A375 (cell line): Measurements from ENCODE around the gene C4orf33.

- RAMPAGE, long total RNA = no peak
Observed at GRCh38 chr4:128483742-128484321, 196.2 kb upstream of the PGRMC2 start.

- RAMPAGE, long total RNA = no peak
Observed at GRCh38 chr4:128524308-128524685, 236.7 kb upstream of the PGRMC2 start.

GRCh38 chr4:128529049-128529456, 241.4 kb upstream of the PGRMC2 start:
- RAMPAGE, long total RNA = no peak

GRCh38 chr4:128872485-128873273, 63.2 kb downstream of the JADE1 start:
- RAMPAGE, long total RNA = no peak

- RAMPAGE, long total RNA = no peak
Observed at GRCh38 chr4:129095884-129096877, at the start of gene C4orf33. C4orf33 (plus strand) TSS chr4:129096152.

DNA sequence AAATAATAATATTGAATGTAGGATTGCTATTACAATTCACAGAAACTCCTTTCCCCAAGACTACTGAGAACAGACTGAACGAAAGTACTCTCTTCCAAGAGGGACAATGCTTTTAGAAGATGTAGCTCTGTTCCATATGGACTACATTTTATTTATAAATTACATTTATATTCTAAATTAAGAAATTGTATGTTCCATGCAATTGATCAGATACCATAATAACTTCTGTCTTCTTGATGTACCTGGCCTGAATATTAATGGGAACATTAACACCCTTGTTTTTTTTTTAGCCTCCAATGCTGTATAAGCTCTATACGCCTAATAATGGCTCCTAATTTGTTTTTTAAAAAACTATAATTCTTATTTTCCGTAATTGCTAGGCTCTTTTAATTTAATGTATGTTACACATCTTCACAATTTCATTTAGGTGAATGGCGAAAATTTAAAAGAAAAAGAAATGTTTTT, 266.1 kb downstream of the C4orf33 start:
- RAMPAGE, long total RNA = no peak

DNA sequence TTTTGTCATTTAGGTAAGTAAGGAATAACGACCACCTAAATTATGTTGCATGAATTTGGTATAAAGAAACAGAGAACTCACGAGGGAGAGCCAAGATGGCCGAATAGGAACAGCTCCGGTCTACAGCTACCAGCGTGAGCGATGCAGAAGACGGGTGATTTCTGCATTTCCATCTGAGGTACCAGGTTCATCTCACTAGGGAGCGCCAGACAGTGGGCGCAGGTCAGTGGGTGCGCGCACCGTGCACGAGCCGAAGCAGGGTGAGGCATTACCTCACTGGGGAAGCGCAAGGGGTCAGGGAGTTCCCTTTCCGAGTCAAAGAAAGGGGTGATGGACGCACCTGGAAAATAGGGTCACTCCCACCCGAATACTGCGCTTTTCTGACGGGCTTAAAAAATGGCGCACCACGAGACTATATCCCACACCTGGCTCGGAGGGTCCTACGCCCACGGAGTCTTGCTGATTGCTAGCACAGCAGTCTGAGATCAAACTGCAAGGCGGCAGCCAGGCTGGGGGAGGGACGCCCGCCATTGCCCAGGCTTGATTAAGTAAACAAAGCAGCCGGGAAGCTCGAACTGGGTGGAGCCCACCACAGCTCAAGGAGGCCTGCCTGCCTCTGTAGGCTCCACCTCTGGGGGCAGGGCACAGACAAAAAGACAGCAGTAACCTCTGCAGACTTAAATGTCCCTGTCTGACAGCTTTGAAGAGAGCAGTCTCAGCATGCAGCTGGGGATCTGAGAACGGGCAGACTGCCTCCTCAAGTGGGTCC, 1246.1 kb upstream of the PABPC4L start:
- RAMPAGE, long total RNA = no peak

DNA sequence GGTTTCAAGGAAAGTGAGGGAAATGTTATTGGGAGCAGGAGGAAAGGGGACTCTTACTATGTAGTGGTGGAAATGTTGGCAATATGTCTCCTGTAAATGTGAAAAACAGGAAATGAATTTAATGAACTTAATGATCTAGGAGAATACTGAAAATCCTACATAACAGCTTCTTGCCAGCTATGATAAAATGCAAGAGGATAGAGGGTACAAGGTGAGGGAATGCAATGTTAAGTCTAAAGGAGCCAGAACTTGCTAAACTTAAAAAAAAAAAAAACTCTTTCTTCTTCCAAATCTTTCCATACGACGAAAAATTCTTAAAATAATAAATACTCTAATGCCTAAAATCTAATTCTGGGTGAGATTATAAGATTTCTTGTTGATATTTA, 278.9 kb upstream of the PCDH18 start:
- RAMPAGE, long total RNA = no peak

GRCh38 chr4:138239428-138239864, 2.7 kb downstream of the SLC7A11 start:
- RAMPAGE, long total RNA = no peak

- RAMPAGE, long total RNA = no peak
Observed at GRCh38 chr4:138241390-138241672, 818 bp downstream of the SLC7A11 start.

DNA sequence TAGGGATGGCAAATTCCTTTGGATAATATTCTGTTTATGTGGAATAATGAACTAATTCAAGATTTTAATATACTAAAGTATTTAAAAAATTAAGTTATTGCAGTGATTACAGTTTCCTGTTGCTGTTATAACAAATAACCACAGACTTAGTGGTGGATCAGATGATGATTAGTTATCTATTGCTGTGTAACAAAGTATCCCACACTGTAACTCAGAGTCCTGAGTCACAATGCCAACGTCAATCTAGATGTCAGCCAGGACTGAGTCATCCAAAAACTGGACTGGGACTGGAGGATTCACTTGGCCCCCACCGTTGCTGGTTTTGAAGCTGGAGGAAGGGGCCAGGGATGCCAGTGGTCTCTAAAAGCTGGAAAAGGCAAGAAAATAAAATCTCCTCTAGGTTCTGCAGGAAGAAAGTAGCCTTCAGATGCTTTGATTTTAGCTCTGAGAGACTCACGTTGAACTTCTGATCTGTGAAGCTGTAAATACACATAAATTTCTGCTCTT, 148.2 kb upstream of the SLC7A11 start:
- RAMPAGE, long total RNA = no peak

DNA sequence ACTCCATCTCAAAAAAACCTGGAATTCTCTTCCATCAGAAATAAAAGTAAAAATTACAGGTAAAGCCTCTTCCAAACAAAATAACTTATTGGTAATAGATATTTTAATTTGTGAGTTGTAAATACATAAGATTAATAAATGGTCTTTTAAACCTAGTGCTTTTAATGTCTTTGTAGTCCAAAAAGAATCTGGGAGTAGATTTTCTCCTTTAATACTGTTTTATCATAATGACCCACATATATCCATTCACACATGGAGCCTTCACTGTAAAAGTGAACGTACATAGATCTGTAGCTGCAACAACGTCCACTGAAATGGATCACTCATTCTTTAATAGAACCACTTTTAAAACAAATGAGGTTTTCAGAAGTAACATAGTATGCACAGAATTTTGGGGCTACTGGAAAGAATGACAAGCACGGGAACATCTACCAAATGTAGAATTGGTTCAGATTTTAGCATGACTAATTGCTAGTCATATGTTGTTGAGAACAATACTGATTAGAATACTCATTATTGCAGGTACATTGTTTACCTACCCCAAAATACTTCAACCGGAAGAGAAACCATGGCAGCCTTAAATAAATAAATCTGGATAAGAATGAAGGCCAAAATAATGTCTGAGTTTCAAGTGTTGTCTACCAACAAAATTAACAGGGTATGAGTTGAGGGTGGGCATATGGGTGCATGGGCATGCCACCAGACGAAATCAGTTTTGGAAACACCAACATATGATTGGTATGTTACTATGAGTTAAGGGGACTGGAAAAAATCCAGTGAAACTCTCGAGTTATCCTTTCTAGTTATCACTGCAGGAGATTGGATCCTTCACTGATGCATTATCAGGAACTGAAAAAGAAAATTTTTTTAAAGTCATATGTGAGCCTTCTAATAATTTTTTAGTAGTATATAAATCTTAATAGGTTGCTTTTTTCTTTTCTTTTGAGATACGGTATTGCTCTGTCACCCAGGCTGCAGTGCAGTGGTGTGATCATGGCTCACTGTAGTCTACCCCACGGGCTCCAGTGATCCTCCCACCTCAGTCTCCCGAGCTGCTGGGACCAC, 32.2 kb downstream of the NOCT start:
- RAMPAGE, long total RNA = no peak

DNA sequence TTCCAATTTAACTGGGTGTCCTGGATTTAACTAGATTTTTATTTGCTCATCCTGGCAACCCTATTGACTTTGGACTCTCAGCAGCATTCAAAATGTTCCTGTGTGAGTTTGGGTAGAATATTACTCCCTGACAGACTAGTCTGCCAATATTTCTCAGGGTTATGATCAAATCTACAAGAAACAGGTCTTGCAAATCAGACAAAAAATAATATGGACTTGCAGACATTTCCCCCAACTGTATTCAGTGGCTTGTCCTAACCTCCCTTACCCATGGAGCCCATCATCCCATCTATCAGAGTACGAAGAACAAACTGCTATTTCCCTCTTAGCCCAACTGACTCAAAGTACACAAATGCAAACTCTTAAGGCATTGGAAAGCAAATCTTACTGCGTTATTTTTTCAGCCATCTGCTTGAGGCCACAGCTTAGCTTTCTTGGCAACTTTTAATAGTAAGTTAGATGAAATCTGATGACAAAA, 20.6 kb downstream of the SETD7 start:
- RAMPAGE, long total RNA = no peak

- RAMPAGE, long total RNA = no peak
Observed at GRCh38 chr4:139736355-139736714, 70.7 kb downstream of the MGST2 start.

- RAMPAGE, long total RNA = no peak
Observed at GRCh38 chr4:139889114-139889862, 223.7 kb downstream of the MGST2 start.

DNA sequence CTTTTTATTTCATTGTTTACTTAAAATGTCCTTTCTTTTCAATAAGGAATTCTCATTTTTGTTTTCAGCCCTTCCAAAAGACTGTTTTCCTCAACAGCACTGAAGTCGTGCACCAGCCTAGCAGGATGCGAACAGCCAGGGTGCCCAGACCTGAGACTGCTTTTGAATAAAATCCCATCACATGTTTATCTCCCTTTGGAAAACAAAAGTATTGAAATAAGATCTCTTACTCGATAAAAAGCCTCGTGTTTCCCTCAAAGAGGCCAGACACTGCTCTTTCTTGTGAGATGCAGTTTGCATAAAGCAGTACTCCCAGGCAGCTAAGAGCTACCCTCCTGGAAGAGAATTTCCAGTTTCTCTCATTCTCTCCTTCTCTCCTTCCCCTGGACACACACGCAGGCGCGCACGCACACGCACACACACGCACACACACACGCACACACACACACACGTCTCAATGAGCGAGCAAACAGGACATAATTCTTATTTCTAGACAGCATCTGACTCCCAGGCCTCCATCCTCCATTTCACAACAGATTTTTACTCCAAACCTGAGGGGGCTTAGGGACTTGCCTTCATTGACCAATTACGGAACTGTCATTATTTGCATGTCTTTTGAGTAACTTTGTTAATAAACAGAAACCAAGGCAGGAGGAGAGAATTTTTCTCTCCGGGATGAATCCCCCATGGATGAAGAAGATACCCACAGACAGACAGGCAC, 236.4 kb downstream of the MGST2 start:
- RAMPAGE, long total RNA = no peak

GRCh38 chr4:139934078-139934786, 219.8 kb downstream of the MAML3 start:
- RAMPAGE, long total RNA = no peak

- RAMPAGE, long total RNA = no peak
Observed at GRCh38 chr4:139998500-139999314, 155.3 kb downstream of the MAML3 start.

DNA sequence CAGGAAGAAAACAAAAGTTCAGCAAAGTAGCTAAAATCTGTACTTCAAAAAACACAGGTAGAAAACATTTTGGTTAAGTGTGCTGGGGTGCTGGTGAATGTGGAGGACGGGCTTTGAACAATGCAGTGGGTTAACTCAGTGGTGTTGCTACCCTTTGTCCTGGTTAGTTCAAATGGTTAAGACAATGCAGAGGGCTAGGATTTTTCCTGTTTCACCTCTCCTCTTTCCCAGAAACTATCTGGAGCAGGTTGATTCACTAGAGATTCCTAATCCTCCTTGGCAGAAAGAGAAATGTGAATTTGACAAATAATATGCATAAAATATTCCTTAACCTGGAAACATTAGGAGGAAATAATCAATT, 149.0 kb downstream of the MAML3 start:
- RAMPAGE, long total RNA = no peak

DNA sequence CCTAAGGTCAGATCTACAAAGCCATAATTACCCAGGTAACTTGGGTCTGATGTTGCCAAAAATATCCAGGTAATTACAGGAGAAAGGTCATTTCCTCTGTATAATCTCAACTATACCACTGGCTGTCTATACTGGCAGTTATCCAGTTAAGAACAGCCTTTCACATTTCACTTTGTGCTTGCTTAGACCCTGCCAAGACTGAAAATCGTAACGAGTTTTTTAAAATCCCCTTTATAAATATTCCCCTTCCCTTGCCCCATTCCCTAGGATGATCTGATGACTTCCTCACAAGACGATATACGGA, 105.5 kb downstream of the MAML3 start:
- RAMPAGE, long total RNA = no peak